ENCODE data around the genes PAX7 and TAS1R2.

- RRBS, result 91% methylated on average over 2 of the region's 22 CpGs
Measured at GRCh38 chr1:16943728-16944418, 22.1 kb downstream of the CROCC start.

GRCh38 chr1:16955106-16955549, 25.3 kb downstream of the MFAP2 start:
- RRBS, result no CpG with 5 or more reads among the region's 25 CpGs

DNA sequence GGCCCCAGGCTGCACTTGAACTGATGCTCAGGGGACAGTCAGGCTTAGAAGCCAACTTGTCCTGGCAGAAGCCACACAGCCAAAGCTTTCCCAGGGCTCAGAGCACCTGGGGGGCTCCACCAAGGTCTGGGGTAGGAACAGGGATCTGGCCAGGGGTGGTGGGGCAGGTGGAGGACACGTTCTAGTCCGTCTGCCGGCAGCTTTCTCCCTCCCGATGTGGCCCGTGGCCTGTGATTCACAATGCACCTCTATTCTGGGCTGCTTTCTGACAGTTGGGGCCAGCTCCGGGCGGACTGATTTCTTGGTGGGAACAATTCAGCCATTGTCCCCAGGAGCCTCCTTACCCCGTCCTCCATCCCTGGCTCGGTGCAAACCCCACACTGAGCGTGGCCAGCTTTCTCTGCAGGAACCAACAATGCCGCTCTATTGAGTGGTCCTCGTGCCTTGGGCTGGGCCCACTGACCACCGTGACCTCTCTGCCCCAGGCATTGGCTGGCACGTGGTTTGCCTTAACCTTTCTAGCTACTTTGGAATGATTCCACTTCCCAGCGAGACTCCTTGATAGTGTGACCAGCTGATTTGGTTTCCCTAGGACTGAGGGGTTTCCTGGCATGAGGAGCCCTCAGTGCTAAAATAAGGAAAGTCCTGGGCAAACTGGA, 29.8 kb downstream of the PADI2 start:
- RRBS, result 40% methylated on average over 4 of the region's 15 CpGs

DNA sequence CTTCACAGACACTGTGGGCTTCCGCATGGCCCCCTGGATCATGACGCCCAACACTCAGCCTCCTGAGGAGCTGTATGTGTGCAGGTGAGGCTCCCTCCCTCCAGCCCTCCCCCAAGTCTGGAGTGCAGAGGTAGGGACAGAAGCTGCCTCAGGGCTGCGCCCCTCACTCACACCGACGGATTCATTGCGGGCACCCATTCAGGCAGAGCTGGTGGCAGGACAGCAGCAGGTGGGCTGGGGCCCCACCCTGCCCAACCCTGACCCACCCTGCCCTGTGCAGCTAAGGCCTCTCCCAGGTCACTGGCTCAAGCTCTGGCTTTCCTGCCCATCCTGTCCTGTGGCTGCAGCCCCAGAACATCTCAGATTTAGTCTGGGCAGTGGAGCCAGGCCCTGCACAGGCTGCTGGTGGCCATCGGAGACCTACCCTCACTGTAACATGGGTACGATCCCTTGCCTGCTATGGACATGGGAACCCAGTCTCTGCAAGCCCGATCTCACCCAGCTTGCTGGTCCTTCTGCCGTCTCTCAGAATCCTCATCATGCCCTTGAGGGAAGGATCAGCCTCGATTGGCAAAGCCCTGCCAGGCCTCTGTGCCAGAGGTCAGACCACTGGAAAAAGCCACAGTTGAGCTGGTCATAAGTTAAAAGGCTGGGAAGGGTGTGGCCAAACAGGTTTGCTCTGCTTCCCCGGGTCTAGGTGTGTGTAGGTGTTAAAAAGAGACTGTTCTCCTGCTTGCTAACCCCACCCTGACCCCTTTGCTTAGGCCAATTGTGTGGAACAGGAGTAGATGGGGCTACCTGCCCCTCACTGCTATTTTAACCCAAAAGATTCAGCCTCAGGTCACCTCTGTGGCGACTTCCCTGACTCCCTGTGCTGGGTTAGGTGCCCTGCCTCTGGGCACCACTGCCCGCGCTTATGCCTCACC, 19.7 kb upstream of the PADI3 start:
- RRBS, result no CpG with 5 or more reads among the region's 15 CpGs

DNA sequence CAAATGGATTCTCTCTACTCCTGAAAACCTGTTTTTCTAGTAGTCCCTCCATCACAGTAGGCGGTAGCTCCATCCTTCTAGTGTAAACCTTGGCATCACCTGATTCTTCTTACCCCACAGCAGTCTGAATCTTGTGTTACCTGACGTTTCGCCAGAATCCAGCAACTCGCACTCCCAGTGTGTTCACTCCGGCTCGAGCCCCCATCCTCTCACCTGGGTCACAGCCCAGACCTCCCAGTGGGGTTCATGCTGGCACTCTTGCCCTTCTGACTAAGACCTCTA, 5.5 kb downstream of the PADI6 start:
- RRBS, result no CpG with 5 or more reads among the region's 6 CpGs

GRCh38 chr1:17411915-17412677, 27.4 kb downstream of the RCC2 start:
- RRBS, result no CpG with 5 or more reads among the region's 13 CpGs

DNA sequence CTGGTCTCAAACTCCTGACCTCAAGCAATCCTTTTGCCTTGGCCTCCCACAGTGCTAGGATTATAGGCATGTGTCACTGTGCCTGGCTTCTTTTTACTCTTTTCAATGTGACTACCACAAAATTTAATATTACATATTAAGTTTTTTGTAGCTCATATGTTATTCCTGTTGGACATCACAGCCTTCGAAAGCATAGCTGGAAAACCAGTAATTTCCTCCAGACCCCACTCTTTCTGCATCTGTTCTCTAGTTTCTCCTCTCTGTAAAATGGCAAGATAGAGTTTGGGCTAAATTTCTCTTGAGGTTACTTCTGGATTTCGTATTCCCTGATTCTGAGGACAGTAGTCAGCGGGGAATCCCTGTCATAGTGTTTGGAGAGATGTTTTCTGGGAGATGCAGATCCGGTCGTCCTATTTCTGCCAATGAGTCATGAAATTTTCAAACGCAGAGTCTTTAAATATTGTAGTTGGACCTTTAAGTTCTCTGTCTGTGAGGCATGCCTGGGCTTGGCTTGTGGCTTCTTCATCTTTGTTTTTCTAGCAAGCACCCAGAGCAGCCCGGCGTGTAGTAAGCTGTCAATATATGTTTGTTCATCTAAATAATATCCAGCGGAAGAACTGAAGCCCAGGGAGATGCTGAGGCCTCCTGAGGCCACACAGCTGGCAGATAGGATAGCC, 3.8 kb upstream of the RCC2 start:
- RRBS, result no CpG with 5 or more reads among the region's 9 CpGs

DNA sequence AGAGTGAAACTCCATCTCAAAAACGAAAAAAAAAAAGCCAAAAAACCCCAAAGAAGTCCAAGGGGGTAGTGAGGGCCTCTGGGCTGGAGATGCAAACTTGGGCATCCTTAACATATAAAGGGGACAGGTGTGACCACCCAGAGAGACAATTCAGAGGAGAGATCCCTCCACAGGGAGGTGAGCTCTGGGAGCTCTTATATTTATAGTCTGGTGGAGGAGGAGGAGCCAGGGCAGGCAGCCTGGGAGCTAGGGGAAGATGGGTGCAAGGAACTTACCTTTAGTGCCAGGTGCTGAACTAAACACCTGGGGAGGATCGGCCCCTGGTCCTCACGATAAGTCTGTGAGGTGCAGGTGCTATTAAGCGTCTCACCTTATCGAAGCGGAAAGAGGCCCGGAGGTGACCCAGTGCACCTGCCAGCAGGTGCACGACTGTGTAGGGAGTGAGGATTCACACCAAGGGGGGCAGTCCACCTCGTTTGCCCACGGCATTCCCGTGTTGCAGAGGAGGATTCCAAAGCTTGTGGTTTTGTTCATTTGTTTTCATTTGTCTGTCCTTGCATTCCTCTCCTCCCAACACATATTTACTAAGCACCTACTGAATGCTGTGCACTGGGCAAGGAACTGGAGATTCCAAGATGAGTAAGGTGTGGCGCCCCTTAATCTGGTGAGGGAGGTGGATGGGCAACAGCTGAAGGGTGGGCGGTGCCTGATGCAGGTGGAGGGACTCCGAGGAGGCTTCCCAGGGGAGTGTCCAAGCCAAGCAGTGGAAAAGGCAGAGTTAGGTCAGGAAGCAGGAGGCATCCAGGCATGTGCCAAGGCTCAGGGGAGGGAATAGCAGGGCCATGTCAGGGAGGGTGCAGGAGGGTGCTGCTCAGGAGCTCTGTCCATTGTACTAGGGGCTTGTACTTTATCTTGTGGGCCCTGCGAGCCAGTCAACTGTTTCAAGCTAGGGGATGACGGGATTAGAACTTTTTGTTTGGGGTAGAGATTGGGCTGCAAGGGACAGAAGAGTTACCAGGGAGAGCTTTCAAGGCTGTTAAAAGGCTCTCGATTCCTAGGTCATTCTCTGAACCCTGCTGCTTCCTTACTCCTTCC, 11.5 kb downstream of the ARHGEF10L start:
- RRBS, result no CpG with 5 or more reads among the region's 17 CpGs

- RRBS, result no CpG with 5 or more reads among the region's 12 CpGs
Measured at GRCh38 chr1:17579951-17580808, 40.7 kb downstream of the ARHGEF10L start.

DNA sequence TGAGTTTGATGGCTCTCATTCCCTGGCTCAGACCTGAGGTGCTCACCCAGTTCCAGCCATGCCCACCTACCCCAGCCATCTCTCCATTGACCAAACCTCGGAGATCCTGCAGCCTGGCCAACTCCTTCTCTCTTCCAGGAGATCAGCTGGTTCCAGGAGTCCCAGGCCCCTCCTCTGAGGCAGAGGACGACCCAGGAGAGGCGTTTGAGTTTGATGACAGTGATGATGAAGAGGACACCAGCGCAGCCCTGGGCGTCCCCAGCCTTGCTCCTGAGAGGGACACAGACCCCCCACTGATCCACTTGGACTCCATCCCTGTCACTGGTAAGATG, 47.8 kb downstream of the ARHGEF10L start:
- RRBS, result no CpG with 5 or more reads among the region's 5 CpGs

- RRBS, result 86% methylated on average over 3 of the region's 22 CpGs
Measured at GRCh38 chr1:17595260-17596217, 56.0 kb downstream of the ARHGEF10L start.

- RRBS, result 91% methylated on average over 4 of the region's 22 CpGs
Measured at GRCh38 chr1:17634169-17635137, 95.0 kb downstream of the ARHGEF10L start.

DNA sequence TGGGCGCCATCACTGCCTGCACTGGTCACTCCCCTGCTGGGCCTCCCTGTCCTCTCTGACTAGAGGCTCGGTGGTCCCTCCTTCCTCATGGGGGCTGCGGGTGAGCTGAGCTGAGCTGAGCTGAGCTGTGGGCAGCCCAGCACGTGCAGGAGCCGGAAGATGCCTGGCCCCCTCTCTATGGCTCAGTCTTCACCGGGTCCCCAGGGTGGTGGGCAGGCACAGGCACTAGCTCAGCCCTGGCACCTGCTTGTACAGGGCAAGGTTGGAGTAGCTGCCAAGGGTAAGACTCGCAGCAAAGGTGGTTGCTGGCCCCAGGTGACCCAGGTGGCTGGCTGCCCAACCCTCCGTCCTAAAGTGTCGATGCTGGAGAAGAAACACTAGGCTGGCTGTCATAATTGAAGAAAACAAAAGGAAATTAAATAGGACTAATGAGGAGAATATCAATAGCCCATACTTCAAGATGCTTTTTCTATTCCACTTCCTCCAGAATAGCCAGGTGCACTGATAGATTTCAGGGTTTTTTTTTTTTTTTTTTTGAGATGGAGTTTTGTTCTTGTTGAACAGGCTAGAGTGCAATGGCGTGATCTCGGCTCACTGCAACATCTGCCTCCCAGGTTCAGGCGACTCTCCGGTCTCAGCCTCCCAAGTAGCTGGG, 77.1 kb upstream of the ACTL8 start:
- RRBS, result no CpG with 5 or more reads among the region's 13 CpGs

DNA sequence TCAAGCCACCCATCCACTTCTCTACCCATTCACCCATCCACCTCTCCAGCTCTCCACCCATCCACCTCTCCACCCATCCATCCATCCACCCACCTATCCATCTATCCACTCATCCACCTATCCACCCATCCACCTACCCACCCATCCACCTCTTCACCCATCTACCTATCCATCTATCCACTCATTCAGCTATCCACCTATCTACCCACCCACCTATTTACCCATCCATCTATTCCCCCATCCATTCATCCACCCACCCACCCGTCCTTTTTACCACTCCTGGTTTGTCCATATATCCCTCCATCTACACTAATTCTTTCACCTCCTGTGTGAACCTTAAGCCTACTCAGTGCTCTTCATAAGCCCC, 105.7 kb downstream of the ACTL8 start:
- RRBS, result no CpG with 5 or more reads among the region's 1 CpG

DNA sequence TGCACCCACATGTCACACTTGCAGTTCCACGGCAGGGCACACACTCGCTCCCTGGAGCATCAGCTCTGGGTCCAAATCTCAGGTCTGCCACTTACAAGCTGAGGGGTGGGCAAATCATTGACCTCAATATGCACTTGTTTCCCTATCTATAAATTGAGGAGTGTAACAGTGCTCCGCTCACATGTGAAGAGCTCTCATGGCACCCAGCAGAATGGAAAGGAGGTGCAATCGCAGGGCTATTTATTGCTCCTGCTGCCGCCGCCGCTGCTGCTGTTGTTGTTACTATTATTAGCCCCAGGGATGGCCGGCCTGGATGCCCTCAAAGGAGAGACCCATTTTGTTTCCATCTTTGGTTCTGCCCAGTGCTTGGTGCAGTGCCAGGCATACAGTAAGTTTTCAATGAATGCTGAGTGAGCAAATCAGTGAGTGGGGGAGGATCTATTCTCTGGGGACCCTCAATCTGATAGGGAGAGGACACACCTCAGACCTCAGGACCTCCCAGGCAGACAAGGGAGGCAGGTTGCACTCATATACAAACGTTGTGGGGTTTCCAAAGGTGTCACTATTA, 136.1 kb downstream of the ACTL8 start:
- RRBS, result no CpG with 5 or more reads among the region's 9 CpGs

DNA sequence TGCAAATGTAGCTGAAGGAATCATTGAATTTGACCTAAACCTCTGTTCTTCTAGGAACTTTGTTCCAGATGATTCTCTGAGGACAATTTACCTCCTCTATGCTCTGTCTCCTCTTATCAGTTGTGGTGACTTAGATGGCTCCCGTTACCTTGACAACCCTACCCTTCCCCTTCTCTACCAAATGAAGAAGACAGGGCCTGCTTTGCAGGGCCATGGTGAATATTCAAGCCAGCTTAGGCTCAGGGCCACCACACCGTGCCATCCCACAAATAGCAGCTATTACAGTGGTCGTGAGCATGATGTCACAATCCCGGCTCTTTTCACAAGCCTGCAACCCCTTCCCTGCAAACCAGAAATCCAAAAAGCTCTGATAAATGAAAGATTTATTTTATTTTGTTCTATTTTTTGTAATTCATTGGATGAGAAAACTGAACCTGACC, 157.1 kb downstream of the IGSF21 start:
- RRBS, result no CpG with 5 or more reads among the region's 4 CpGs

- RRBS, result 5% methylated on average over 43 of the region's 101 CpGs
Measured at GRCh38 chr1:18630597-18631821, at the start of gene PAX7. PAX7 (plus strand) TSS chr1:18630846.

DNA sequence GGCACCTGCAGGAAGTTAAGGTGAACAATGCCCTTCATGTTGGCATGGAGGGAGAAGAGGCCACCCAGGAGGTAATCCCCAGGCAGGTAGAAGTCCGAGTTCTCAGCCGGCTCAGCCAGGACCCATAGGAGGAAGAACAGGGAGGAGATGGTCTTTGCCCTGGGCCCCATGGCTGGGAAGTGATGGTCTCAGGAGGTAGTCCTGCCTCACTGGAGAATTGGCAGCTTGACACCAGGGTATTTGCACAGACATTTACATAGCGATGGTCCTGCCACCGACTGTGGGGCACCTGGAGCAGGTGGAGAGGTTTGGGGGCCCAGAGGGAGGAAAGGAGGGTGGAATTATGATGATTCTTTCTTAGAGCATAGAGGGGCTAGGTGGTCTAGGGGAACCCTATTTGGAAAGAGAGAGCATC, at the start of gene TAS1R2:
TSS of gene TAS1R2 (minus strand) at position 170 of the 415 bp plus-strand sequence.
- RRBS, result no CpG with 5 or more reads among the region's 4 CpGs

- RRBS, result no CpG with 5 or more reads among the region's 3 CpGs
Measured at GRCh38 chr1:18871164-18871597, 11.7 kb upstream of the TAS1R2 start.

DNA sequence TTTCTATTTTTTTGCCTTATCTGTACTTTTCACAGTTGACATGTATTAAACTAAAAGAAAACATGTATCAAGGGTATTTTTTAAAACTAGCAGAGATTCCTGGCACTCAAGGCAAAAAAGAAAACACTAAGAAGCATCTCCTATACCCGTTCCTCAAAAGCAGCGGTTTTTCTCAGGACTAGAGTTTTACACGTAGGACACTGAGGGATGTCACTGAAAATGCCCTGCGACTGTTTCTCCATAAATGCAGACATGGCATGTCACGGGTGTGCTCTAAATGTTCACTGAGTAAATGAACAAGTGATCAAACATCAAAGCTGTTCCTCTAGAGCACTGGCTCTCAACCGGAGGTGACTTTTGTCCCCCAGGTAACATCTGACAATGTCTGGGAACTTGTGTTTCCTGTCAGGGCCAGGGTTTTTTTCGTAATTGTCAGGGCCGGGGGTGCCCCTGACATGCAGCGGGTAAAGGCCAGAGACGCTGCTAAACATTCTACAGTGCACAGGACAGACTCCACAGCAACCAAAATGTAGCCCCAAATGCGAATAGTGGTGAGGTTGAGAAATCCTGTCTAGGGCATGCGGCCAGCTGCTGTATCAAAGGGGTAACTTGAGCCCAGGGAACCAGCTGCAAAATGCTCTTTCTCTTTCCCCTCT, 2.1 kb downstream of the ALDH4A1 start:
- RRBS, result 32% methylated on average over 3 of the region's 12 CpGs

All from epithelial cell of prostate (primary cell).